Vein endothelial cell (primary cell): ENCODE data around the genes NUDT9, IBSP and PDLIM5.

DNA sequence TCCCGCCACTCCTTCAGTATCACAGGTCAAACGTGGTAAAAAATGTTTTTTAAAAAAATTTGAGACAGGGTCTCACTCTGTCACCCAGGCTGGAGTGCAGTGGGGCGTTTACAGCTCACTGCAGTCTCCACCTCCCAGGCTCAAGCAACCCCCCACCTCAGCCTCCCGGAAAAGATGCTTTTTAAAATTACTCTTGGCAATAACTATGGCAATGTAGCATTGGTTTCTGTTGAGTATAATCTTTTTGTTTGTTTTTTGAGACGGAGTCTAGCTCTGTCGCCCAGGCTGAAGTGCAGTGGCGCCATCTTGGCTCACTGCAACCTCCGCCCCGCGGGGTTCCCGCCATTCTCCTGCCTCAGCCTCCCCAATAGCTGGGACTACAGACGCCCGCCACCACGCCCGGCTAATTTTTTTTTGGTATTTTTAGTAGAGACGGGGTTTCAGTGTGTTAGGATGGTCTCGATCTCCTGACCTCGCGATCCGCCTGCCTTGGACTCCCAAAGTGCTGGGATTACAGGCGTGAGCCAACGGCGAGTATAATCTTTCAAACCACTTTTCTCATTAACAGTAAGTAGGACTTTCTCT is 979 bp downstream of the HSD17B11 start:
- CAGE, long polyA plus RNA = no peak

GRCh38 chr4:87422106-87423307 is at the start of gene NUDT9:
Gene NUDT9, plus strand, starts transcription at chr4:87422573.
- CAGE, long polyA plus RNA = no peak

DNA sequence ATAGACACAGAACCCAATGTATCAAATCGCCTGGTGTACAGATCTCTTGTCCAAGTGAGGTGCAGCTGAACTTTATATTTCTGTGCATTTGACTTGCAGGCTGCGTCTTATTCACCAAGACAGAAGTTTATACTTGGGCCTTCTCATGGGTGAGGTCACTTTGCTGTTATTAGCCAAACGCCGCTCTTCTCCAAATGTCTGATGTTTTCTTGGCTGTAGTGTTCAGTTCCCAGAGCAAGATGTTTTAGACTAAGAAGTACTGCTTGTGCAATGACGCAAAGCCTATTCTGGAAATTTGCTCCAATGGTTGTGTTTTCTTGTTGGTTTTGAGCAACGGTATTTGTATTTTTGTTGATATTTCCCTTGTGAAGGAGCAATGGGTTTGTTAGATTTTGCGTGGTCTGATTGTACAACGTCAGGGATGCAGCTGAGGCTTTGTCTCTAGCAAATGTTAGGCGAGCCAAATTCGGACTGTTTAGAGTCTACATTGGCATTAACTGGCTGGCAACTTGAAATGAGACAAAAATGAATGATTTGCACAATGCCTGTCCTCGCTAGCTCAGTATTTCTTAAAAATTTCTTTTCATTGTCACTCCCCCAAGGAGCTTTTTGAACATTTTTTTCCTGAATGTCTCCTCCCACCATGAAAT is 11.4 kb upstream of the SPARCL1 start:
- CAGE, long polyA plus RNA = no peak

- CAGE, long polyA plus RNA = no peak
Observed at GRCh38 chr4:87799323-87799817, at the start of gene IBSP. Gene IBSP, plus strand, starts transcription at chr4:87799554.

DNA sequence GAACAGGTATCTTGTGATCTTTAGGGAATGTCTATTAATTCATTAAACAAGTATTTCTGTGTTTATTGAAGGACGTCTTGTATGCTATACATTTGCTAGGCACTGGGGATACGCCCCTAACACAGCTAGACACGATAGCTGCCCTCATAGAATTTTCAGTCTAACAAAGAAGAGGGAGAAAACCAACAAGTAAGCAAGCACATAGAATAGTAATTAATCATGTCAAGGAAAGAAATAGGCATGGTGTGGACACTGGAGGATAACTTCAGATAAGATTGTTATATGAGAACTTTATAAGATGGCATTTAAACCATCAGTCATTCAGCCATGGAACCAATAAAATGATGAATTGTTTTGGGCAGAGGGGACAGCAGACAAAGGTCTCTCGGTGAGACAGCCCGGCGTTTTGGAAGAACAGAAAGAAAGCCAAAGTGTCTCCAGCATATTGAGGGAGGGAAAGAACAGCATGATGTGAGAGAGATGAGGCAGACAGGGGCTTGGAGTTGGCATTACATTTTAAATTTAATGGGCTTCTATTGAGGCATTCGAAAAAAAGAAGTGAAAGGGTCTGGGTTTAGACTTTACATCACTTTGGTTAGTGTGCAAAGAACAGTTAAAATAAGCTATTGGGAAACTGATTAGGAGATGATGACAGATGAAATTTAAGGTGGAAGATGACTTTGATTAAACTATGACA is 843 bp upstream of the PPM1K start:
- CAGE, long polyA plus RNA = no peak

DNA sequence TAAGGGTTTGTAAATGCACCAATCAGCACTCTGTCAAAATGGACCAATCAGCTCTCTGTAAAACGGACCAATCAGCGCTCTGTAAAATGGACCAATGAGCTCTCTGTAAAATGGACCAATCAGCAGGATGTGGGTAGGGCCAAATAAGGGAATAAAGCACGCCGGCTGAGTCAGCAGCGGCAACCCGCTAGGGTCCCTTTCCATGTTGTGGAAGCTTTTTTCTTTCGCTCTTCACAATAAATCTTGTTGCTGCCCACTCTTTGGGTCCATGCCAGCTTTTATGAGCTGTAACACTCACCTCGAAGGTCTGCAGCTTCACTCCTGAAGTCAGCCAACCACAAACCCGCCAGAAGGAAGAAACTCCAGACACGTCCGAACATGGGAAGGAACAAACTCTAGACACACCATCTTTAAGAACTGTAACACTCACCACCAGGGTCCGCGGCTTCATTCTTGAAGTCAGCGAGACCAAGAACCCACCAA is 17.3 kb upstream of the HERC6 start:
- CAGE, long polyA plus RNA = no peak

DNA sequence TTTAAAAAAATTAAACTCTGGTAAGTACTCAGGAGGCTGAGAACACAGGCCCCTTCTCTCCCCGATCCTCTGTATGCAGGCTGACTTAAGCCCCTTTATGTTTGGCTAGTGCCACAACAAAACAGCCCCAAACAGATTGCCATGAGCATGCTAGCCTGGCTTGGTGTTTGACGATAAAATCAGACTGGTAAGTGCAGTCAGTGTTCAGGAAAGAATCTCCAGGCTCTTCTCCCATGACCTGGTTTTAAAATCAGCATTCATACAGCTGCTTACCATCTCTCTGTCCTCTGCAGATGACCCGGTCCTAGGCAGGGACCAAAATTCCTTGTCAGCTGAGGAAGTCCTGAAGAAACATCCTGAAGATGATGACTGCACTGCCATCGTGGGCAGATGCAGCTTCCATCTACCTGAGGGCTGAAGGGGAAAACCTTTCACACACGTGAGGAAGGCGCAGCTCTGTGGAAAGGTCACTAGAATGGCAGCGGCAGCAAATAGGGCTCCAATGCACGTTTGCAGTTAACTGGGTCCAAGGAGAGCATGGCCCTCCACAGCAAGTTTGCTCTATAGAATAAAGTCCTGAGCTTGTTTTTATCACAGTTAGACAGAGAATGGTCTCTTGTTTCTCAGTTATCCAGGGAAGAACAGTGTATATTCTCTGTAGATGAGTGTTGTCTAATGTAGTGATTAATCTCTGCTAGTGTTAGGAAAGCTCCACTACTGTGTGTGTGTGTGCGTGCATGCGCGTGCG is 30.1 kb upstream of the NAP1L5 start:
- CAGE, long polyA plus RNA = no peak

- CAGE, long polyA plus RNA = no peak
Observed at GRCh38 chr4:88811994-88812923, 114.6 kb upstream of the NAP1L5 start.

- CAGE, long polyA plus RNA = no peak
Observed at GRCh38 chr4:89113409-89114485, 2.4 kb downstream of the TIGD2 start.

GRCh38 chr4:89283648-89284198 is 23.9 kb downstream of the GPRIN3 start:
- CAGE, long polyA plus RNA = no peak

- CAGE, long polyA plus RNA = no peak
Observed at GRCh38 chr4:89291147-89291488, 16.5 kb downstream of the GPRIN3 start.

- CAGE, long polyA plus RNA = no peak
Observed at GRCh38 chr4:89320719-89321100, 13.1 kb upstream of the GPRIN3 start.

- CAGE, long polyA plus RNA = no peak
Observed at GRCh38 chr4:89489321-89489870, 181.8 kb upstream of the GPRIN3 start.

DNA sequence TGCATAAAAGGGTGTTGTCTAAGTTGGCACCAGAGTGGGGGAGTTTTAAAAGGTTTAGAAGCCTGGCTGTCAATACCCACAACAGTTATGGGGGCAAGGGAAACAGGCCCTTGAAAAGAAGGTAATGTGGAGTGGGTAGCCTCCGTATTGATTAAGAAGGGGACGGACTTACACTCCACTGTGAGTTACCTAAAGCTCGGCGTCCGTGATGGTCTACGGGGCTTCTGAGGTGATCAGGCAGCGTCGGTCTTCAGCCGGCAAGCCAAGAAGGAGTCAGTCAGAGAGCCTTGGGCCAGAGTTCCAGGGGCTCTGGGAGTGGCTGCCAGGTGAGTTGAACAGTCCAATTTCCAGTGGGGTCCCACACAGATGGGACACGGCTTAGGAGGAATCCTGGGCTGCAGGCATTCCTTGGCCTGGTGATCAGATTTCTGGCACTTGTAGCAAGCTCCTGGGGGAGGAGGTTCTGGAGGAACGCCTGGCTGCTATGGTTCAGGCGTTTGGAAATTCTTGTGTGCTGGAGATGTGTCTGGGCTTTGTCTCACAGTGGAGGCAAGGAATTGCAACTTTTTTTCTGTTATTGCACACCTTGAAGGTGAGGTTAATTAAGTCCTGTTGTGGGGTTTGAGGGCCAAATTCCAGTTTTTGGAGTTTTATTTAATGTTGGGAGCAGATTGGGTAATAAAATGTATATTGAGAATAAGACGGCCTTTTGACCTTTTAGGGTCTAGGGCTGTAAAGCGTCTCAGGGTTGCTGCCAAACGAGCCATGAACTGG is 29.1 kb upstream of the GRID2 start:
- CAGE, long polyA plus RNA = no peak

DNA sequence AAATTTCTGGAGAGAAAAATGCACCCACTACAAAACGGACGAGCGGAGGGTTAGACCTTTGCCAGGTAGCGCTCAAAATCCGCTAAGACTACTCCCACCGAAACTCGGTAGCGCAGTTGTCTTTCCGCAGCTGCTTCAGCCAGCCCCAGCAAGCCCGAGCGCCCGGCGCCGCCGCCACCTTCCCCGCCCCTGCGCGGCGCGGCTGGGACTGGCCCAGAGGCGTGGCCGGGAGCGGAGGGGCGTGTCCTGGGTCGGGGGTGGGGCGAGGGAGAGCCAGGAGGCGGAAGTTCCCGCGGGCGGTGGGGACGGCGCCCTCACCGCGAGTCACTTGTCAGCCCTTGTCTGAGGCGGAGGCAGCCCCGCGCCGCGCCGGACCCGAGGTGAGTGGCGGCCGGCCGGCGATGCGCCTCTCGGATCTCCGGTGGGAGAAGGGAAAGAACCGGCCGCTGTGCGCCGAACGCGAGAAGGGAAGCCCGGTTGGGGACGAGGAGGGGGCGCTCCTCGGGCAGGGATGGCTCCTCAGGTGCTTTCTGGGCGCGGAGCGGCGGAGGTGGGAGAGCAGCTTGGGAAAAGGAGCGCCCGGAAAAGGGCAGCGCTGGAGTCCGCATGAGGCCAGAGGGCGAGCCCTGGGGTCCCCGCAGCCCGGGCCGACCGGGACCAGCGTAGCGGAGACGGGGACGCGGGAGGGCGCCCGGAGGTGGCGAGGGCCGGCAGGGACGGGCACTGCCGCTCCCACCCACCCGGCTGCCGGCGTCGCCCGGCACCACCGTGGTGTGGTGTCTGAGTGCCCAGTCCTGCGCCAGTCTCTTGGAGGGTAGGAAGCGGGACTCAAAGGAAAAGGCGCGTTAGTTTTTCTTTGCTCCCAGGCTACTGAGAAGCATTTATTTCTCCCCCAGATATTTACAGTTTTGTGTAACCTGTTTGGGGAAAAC is at the start of gene PDLIM5:
Gene PDLIM5 (plus strand): TSS at position 327 of the 932 bp plus-strand sequence.
- CAGE, long polyA plus RNA = no peak

DNA sequence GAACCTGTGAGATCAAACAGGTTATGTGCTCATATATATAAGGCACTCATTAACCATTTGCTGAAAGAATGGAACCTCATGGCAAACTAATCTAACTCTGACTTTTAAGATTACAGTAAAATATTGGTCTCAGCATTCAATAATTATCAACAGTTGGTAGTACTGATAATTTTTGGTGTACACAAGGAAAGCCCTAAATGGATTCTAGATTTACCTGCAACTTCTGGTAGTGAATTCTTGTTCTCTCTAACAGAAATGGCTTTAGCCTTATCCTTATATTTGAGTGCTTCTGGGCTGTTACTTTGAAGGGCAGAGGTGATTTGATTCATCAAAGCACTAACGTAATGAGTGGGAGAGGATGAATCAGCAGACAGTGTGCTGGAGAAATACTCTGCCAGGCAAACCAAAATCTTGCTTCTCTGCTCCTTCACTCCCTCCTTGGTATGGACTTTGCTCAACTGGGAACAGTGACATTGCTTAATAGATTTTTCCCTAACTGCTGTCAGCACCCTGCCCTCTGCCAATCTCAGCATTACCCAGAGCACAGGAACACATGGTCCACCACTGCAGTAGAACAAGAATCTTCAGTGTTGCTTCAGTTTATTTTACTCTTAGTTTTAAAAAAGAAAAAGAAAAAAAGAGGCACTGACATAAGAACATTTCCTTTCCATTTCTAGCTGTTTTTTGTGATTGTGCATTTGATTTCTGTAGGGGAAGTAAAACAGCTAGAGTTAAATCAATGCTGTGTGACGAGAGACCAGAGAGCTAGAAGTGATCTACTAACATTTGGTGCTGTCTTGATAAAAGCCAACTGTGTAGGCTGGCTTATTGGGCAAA is 56.0 kb downstream of the PDLIM5 start:
- CAGE, long polyA plus RNA = no peak

DNA sequence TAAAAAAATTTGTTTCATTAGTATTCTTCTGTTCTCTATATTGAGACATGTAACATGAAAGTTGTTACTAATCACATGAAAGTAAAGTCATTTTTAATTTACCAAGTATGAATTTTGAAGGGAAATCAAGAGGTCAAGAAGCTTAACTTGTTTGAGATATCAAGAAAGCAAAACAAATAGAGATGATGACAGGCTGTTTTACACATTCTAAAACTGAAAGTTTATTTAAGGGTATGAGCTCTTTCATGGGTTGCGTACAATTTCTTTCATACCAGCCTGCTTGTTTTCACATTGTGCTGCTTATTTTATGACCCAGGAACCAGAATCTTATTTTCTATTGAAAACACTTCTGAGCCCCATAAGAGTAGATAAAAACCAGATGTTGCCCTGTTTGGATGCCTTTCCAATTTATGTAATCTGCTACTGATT is 74.1 kb downstream of the PDLIM5 start:
- CAGE, long polyA plus RNA = no peak

- CAGE, long polyA plus RNA = no peak
Observed at GRCh38 chr4:94538885-94539313, 87.2 kb downstream of the PDLIM5 start.

DNA sequence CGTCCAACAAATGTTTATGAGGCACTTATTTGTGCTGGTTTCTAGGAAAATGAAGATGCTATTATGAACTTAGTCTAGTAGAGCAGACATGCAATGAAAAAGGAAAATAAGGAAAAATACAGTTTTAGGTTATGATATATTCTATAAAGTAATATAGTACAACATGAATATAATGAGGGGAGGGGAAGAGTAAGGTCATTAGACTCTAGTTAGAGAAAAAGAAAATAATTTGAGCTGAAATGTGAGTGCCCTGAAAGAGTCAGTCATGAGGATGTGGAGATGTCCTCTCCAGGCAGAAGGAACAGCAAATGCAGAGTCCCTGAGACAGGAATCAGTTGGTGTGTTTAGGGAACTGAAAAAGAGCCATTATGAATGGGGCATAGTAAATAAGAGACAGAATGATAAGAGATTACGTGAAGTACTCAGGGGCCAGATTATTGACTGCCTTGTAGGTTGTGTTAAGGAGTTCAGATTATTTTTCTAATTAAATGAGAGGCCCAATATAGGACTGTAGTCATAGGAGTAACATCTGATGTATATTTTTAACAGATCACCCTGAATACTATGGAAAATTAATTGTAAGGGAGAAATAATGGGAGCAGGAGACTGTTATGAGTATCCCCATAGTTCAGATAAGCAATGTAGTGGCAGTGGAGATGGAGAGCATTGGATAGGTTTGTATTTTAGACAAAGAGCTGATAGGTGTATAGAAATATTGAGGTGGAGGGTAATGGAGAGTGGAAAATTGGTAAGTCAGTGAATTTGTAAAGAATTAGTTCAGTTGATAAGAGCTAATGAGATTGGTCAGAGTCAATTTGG is 147.1 kb downstream of the PDLIM5 start:
- CAGE, long polyA plus RNA = no peak

DNA sequence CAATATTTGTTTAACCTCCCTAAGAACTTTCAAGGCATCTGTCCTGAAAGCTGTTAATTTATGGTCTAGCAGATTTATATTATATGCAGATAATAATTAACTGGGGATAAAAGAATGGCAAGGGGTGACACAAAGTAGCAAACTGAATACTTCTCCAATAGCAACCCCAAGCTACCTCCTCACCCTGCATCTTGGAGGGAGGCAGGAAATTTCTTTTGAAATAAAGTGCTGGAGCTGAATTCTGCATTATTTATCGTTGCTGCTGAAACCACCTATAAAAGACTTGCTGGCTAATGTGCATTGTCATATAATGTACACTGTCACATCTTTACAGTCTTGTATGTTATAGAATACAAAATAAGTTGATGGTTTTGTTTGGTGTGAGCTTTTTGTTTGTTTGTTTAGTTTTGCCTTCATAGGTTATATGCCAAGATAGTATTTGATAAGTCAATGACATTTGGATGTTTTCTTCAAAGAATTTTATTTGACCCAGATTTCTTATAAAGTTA is 91.5 kb upstream of the BMPR1B start:
- CAGE, long polyA plus RNA = no peak